ENCODE measurements around a stretch of chr16.

GRCh38 chr16:25260934-25261864 is 3.6 kb upstream of the ZKSCAN2 start:
- PRO-cap: no peak

DNA sequence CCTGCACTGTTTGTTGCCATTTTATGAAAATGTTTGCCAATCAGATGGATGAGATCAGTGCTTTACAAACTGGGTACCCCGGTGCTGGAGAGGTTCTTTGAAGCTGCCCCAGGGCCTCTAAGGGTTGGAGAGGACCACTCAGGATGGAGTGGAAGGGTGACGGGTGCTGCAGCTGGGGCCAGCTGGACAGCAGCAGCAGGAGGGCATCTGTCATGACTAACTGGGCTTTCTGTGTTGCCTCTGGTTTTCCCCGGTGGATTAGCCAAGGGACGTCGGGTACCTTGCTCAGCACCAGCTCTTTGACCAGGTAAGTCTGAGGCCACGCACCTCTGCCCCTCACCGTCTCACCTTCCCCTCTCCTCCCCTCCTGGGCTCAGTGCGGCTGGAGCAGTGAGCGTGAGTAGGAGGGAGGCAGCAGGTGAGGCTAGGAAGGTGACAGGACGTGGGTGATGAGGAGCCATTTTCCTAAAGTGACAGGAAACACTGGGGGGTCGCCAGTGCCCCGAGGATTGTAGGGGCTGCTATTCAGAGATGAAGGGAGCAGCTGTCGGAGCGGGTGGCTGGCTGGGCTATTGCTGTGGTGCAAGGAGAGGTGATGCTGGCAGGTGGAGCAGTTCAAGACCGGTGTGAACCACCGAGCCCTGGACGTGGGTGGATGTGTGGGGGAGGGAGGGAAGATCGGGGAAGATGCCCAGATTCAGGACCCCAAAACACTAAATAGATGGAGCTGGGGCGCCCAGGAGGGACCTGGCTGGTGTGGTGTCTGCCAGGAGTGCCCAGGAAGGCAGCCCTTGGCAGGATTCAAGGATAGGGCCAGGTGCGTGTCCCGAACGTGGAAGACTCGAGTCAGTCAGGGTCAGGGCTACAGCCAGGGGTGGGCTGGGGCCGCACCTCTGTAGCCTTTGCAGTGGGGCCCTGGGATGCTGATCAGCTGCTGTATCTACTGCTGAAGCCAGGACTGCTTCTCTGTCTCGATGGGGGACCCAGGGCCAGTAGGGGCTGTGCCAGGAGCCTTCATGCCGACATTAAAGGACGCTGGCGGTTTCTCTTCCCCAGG is 12.7 kb downstream of the KDM8 start:
- PRO-cap: no peak

DNA sequence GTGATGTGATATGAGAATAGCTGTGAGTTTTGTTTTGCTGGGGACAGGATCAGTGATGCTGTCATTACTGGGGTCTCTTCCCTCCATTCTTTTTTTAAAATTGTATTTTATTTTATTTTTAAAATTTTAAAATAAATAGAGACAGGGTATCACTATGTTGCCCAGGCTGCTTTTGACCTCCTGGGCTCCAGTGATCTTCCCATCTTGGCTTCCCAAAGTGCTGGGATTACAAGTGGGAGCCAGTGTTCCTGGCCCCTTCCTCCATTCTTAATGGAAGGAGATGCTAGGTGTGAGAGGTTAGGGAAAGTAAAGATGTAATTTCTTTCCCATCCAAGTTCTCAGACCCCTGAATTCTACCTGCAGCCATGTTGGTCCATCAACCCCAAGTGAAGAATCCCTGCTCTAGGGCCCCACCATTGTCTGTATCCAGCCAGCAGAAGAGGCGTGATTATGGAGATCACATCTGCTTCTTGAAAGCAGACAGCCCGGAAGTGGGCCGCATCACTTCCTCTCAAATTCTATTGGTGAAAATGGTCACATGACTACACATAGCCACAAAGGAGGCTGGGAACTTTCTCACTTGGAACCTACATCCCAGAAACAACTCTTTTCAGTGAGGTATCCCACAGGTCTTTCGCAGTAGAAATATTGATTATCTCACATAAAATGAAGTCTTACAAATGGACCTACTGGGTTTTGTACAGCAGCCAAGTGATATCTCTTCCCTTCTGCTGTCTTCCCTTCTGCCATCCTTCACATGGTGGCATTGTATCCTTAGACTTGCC is 40.0 kb downstream of the IL4R start:
- PRO-cap: no peak

DNA sequence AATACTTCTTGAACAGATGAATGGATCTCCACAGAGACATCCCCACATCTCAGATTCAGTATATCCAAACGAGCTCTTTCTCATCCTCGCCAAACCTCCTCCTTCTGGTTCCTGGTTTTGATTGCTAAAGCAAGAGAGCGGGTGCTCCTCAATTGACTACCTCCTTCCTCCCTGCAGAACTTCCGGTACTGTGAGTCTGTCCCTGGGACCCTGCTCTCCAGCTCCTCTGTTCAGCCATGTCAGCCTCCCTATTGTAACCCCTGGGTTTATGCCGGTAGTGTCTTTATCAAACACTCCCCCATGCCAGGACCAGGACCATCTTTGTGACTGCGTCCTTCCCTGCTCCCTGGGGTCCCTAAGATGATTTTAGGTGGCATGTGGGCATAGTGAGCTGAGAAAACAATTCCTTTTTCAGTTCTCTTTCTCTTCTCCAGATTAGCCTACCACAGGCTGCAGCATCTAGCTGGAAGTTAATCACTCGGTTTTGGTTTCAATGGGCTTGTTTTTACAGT is 27.8 kb upstream of the IL21R start:
- PRO-cap: no peak

- PRO-cap: no peak
These were observed 4.3 kb downstream of the IL21R start for GRCh38 chr16:27405956-27407054.

DNA sequence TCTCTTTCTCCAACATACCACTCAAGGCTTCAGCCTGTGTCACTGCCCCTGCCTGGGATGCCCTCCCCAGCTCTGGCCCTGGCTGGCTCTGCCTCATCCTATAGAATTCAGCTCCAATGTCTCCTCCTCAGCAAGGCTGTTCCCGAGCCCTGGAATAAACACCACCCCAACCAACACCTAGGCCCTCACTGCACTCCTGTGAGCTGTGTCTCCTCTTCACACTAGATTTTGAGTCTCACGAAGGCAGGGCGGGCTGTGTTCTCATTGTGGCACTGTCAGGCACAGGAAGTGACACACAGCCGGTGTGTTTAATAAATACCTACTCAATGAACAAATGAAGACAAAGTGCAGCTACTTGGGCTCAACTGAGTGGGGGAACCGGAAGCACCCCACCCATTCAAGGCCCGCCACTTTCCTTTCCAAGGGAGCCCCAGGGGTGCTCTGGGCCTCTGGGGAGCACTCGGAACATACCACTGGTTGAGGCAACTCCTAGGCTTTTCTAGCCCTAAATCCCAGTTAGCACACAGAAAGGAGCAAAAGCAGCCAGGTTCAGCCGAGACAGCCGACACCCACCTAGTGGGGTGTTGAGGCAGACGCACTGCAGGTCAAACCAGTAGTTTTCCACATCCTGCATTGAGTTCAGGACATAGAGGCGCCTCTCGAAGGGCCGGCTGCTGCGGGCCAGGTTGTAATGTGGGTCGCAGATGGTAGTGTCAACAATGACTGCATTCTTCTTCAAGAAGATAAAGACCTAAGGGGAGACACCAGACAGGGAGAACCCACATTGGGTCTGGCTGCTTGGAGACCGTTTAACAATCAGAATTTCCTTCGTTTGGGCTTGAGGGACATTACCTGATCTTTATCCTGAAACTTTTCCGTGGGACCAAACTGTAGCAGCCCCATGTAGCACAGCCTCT is 57.7 kb downstream of the GTF3C1 start:
- PRO-cap: no peak

DNA sequence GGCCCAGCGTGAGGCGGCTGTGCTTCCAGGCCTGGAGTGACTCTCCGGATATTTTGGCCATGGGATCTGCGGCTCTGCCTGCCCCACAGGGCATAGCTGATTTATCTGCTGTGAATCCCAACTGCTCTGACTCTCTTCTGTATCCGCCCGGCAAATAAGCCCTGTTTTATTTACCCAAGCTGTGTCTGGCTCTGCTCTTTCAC is 33.4 kb downstream of the GTF3C1 start:
- PRO-cap: no peak

GRCh38 chr16:27550252-27550986 is 475 bp downstream of the KATNIP start:
- PRO-cap: no peak

GRCh38 chr16:27575423-27575944 is 25.5 kb downstream of the KATNIP start:
- PRO-cap: no peak

DNA sequence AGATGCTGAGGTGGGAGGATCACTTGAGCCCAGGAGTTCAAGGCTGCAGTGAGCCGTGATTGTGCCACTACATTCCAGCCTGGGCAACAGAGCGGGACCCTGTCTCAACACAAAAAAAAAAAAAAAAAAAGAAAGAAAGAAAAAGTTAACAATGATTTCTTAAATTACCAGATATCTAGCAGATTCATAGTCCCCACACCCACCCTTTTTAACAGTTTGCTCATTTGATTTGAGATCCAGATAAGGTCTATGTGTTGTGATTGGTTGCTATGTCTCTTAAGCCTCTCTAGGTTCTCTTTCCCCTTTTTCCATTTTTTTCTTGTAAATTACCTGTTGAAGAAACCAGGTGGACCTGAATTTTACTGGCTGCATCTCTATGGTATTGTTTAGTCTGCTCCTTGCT is 213.6 kb downstream of the KATNIP start:
- PRO-cap: no peak

- PRO-cap: no peak
These were observed 169.4 kb downstream of the GSG1L start for GRCh38 chr16:27894158-27894419.

DNA sequence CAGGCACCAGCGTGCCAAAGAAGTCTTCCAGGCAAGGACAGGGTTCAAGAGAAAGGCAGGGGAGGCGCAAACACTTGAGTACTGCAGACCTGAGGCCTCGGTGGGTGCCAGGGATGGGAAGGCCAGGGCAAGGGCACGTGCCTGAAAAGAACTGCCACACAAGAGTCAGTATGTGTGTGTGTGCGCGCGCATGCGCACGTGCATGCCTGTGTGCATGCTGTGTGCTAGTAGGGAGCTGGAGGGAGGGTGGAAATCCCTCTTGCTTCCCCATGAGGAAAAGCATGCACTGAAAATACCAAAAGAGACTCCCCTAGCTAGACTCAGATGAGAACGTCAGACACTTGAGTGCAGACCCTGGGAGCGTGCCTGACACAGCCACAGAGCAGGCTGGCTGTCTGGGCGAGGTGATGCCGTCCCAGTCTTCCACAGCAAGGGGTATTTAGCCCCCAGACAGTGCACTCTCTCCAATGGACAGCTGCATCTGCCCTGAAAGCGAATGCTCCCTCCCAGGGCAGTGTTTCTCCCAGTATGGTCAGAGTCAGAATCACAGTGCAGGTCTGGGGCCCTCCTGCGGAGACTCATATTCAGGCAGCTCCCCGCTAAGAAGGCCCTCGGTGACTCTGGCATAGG is 40.2 kb upstream of the GSG1L start:
- PRO-cap: no peak

GRCh38 chr16:28148891-28149475 is 62.8 kb downstream of the XPO6 start:
- PRO-cap: no peak

DNA sequence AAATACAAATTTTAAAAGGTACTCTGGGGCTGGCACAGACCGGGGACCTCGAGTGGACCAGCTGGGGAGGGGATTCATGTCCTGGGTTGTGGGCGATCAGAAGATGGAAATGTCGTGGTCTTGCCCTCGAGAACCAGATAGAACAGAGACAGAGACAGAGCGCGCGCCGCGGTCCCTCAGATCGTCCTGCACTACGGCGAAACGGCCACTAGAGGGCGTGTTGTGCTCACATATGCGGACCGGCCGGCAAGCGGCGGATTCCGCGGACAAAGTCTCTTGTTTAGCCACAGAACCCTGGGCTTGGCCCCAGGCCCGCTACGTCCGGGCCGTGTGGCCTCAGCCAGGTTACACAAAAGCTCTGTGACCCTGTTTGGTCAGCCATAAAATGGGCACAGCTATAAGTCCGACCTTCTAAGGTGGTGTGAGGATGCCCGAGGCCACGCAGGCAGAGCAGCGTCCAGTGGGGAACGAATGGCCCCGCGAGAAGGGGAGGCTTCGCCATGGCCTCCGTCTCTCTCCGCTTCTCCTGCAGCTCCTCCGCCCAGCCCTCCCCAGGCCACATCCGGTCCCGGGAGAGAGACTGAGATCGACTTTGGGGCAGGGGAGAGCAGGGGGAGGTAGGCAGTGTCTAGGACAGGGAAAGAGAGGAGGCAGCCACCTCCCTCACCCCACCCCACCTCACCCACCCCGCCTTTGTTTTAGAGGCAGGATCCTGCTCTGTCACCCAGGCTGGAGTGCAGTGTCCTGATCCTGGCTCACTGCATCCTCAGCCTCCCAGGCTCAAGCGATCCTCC is 14.5 kb upstream of the SBK1 start:
- PRO-cap: no peak

- PRO-cap: no peak
These were observed 801 bp downstream of the NUPR1 start for GRCh38 chr16:28537838-28538507.

- PRO-cap: no peak
These were observed 19.3 kb downstream of the SGF29 start for GRCh38 chr16:28572999-28573430.

- PRO-cap: no peak
These were observed 884 bp upstream of the SULT1A2 start for GRCh38 chr16:28597564-28598304.

DNA sequence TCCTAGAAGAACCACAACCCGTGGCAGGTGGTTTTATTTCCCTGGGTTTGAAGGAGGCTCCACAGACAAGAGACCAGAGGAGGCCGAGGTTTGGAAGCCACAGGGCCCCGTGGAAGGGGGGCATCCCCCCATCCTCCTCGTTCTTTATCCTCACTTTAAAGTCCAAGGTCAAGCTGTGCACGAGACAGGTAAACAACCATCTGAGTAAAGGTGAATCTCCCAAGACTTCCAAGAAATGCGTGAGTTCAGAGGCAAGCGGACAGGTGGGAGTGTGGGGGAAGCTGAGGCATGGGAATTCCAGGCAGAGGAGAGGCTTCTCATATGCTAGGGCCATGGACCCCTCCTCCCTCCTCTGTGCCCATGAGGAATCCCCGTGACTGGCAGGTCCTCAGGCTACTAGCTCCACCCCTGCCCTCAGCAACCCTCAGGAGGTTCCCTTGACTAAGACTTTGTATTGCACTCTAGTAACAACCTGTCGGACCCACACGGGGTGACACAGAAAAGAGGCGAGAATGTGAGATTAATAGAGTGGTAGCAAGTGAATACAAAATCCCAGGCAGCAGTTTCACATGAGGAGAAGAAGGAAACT is 947 bp upstream of the SULT1A1 start:
- PRO-cap: no peak

DNA sequence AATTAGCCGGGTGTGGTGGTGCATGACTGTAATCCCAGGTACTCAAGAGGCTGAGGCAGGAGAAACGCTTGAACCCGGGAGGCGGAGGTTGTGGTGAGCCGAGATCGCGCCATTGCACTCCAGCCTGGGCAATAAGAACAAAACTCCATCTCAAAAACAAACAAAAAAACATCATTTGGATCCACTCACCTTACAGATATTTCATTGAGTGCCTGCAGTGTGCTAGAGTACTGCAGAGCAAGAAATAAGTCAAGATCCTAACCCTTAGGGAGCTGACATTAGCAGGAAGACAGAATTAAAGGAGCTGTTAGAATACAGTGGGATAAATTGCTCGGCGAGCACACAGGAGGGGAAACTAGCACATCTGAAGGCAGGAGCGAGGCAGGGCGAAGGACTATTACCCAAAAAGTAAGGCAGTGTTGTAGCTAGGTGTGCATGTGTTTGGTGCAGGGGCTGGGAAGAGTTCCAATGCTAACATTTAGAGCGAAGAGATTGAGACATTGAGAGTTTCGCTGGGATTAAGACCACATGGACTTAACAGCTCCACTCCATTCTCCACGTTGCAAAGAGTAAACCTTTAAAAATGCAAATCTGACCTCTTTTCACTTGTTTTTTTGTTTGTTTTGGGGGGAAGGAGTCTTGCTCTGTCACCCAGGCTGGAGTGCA is 1.9 kb upstream of the ATXN2L start:
- PRO-cap: no peak

- PRO-cap: no peak
These were observed 11.5 kb downstream of the ATXN2L start for GRCh38 chr16:28833871-28835043.

Measured in anterior vena cava (tissue), 1 donor.